Retinal pigment epithelial cell (primary cell): Measurements from ENCODE around the genes RPS6KA5 and SLC24A4.

DNA sequence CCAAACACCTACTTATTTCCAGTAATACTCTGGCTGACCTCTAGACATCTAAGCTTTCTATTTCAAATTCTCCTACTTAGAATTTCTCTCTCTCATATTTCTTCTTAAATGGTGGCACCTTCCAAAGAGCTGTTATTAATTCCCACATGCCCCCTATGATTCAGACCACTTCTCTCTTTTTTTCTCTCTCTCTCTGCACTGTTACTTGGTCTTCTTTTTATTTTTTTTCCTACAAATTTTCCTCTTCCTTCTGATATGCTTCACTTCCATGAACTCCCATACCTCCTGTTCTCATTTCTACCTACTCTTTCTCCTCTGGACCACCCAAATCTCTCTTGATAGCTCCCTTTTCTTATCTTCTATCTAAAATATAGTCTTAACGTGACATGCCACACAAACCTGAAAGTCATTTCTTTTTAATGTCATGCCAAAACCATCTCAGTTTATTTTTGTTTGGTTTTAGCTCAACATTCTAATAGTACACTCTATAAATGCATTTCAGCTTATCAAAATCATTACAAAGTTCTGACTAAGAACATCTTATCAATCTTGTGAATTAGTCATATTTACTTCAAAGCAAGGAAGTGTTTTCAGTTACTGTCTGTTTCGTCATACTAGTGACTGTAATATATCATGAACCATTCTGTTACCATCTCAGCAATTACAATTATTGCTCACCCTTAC lies 90.6 kb downstream of the RPS6KA5 start:
- RRBS = no CpG with 5 or more reads among the region's 2 CpGs

GRCh38 chr14:91009094-91009489 lies 51.3 kb downstream of the RPS6KA5 start:
- RRBS = no CpG with 5 or more reads among the region's 2 CpGs

GRCh38 chr14:91059918-91060784 lies at the start of gene RPS6KA5:
Gene RPS6KA5, minus strand, starts transcription at chr14:91060641.
- RRBS = under 1% methylated on average over 6 of the region's 112 CpGs

DNA sequence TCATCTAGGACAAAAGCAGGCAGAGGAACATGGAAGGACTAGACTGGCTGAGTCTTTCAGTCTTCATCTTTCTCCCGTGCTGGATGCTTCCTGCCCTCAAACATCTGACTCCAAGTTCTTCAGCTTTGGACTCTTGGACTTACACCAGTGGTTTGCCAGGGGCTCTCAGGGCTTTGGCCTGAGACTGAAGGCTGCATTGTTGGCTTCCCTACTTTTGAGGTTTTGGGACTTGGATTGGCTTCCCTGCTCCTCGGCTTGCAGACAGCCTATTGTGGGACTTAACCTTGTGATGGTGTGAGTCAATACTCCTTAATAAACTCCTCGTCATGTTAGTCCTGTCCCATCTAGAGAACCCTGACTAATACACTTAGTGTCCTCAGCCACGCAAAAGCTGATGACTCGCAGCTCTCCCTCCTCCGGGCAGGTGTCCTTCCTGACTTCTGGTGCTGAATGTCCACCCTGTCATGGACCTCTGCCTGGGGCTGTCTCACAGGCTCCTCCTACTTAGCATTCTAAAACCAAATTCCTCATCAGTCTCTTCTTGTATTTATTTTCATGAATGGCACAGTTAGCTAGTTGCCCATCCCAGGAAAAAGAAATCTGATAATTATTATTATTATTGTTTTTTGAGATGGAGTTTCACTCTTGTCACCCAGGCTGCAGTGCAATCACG lies 6.1 kb downstream of the DGLUCY start:
- RRBS = no CpG with 5 or more reads among the region's 7 CpGs

GRCh38 chr14:91144676-91145212 lies 30.9 kb downstream of the DGLUCY start:
- RRBS = no CpG with 5 or more reads among the region's 5 CpGs

DNA sequence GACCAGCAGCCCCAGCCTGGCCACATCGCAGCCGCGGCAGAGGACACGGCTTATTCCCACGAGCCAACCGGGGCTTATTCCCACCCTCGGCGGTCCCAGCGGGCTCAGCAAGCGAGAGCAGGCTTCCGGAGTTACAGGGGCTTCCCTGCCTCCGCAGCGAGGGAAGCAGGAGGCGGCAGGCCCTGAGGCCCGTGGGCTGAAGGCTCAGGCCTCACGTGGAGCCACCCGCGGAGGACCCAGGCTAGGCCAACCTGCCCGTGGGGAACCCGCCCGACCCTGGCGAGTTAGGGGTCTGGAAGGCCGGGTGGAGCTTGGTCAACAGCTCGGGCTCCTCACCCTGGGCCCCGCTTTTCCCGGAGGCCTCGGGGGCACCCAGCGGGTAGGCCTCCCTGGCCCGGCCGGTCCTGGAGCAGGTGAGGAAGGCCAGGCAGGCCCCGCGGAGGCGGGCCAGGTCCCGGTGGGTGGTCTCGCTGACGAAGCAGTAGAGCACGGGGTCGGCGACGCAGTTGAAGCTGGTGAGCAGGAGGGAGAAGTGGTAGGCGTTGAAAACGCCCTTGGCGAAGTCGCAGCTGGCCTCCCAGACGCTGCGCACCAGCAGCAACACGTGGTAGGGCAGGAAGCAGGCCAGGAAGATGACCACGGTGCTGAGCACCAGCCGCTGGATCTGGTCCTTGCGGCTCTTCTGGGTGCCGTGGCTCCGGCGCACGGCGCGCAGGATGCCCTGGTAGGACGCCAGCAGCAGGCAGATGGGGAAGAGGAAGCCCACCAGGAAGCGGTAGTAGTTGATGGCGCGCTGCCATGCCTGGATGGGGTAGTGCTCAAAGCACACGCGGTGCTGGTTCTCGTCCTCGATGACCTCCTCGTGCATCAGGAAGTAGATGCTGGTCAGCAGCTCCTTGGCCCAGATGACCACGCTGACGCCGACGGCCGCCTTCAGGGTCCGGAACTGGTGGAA lies 10.5 kb downstream of the GPR68 start:
- RRBS = 92% methylated on average over 17 of the region's 71 CpGs

GRCh38 chr14:91241202-91242310 lies 2.9 kb downstream of the GPR68 start:
- RRBS = no CpG with 5 or more reads among the region's 14 CpGs

- RRBS = no CpG with 5 or more reads among the region's 27 CpGs
Measured at GRCh38 chr14:91323575-91324616, 79.4 kb upstream of the GPR68 start.

DNA sequence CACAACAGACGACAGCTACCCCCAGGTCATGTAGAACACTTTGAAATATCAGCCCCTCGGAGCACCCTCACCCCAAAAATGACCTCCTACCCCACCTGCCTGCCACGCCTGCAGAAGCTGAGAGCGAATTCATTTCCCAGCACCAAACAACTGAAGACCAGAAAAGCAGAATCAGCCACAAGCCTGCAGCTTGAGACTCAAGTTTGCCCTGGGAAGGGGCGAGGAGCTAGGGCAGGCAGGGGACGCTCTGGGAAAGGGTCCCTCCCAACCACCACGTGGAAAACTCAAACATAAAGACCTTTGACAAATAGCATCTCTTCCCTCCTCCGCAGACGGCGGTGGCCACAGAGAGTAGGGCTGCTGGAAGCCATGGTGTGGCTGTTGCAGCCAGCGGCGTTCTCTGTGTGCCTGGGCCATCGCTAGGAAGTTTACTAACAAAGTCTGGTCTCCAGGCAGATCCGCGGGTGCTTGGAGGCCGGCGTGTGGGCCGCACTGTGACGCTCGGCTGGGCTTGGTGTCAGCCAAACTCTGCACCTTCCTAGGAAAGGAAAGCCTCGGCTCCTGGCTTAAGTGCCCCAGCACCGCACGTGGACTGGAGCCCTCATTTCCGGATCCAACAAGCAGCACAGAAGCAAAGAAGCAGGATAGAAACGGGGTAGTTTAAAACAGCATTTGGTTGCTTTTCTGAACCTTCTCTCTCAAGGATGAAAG lies 65.6 kb downstream of the CCDC88C start:
- RRBS = no CpG with 5 or more reads among the region's 25 CpGs

DNA sequence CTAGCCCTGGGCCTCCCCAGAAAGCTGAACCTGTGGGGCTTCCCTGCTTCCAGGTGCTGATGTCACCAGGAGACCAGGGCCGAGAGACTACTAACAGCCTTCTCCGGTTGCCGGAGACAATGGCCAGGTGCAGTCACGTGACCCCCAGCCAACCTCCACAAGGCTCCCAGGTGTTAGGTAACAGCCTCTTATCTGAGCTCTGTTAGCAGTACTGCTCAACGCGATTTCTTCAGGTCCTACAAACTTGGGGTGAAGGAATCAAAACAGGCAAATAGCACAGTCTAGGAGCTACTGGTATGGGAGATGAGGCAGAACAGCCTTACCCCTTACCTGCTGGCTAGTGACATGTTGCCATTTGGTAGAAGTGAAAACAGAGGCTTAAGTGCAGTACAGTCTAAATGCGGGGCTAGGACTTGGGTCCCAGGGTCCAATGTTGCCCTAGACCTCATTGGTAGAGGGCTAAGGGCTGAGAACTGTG lies 3.9 kb downstream of the CCDC88C start:
- RRBS = no CpG with 5 or more reads among the region's 7 CpGs

GRCh38 chr14:91464334-91465597 lies 45.3 kb downstream of the PPP4R3A start:
- RRBS = no CpG with 5 or more reads among the region's 9 CpGs

GRCh38 chr14:91482342-91482823 lies 27.7 kb downstream of the PPP4R3A start:
- RRBS = no CpG with 5 or more reads among the region's 1 CpG

DNA sequence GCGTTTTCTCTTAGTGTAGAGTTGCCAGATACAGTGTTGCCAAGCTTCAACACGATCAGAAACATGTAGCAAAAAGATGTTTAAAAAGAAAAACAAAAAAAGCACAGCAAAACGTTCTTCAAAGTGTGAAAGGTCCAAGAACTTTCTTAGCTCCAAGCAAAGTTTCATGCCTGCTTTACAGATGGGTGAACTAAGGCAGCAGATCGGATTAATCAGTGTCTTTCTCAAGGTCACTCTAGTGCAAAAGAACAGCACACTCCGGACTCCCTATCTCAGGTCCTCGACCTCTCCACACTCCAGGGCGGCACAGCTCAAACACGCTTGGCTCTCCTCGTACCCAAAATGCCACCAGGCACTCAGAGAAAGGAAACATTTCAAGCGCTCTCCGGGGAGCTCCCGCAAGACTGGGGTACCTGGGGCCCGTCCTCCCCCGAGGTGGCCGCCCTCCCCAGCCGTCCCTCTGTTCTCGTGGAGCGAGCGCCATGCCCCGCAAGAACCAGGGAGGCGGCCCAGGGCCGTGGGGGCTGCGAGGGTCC lies 1.1 kb downstream of the PPP4R3A start:
- RRBS = no CpG with 5 or more reads among the region's 23 CpGs

DNA sequence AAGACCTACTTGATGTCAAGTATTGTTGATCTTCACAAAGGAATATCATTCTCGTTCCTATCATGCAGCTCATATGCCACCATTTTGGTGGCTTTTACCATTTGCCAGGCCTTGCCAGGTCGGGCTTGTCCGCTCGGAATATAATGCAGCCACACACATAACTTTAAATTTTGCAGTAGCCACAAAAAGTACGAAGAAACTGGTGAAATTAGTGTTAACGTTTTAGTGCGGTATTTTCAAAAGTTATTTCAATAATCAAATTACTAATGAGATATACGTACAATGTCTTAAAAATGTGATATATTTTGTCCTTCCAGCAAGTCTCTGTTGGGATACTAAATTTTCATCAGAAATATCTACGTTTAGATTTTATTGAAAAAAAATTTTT lies 1.1 kb upstream of the PPP4R3A start:
- RRBS = no CpG with 5 or more reads among the region's 9 CpGs

DNA sequence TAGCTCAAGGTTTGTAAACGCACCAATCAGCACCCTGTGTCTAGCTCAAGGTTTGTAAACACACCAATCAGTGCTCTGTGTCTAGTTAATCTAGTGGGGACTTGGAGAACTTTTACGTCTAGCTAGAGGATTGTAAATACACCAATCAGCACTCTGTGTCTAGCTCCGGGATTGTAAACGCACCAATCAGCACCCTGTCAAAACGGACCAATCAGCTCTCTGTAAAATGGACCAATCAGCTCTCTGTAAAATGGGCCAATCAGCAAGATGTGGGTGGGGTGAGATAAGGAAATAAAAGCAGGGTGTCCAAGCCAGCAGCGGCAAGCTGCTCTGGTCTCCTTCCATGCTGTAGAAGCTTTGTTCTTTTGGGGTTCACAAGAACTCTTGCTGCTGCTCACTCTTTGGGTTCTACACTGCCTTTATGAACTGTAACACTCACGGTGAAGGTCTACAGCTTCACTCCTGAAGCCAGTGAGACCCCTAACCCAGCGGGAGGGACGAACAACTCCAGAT lies 68.6 kb upstream of the PPP4R3A start:
- RRBS = no CpG with 5 or more reads among the region's 9 CpGs

DNA sequence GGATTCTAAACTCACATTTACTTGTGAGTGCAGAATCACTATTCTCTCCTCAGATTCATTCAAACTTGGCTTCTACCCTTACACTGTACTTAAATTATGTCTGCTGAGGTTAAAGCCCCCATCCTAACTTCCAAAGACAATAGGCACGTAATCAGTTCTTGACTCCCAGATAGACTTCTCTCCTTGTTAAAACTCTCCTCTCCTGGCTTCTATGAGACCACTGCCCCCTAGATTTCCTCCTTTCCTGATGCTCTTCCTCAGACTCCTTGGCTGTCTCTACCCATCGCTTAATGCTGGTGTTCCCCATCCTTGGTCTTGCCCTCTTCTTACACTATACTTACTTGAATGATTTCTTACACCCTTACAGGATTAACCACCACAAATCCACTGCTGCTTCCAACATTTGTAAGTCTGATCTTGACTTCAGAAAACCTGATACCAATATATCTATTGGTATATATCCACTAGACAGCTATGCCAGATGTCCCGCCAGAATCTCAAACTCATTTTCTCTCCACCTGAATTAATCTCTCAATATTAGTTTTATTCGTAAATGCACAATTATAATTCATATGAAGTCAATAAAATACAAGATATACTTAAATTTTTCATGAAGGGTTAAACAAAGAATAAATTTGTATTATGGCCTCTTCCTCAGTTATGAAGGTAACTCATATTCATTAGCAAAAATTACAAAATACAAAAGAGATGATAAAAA lies 32.6 kb downstream of the TC2N start:
- RRBS = no CpG with 5 or more reads among the region's 4 CpGs

DNA sequence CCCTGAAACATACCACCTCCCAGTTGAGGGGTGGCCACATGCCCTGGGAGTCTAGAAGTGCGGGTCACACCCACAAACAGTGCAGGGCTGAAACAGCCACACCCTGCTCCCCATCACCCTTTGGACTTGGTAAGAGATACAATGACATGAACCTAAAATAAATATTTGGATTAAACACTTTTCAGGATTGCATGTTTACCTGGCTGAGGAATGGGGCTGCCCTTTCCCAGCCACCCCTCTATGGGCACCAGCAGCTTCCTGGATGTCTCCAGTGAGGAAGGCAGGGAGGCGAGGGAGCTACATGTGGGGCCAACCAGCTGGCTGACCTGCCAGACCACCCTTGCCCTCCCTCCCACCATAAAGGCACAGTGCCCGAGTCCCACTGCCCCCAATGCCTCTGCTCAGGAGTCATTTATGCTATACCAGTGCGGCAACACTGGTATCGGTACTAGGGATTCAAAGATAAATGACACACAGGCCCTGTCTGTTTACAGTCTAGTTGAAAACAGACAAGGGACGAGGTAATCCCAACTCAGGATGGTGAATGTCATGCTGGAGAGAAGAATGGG lies 39.2 kb upstream of the TC2N start:
- RRBS = no CpG with 5 or more reads among the region's 6 CpGs

DNA sequence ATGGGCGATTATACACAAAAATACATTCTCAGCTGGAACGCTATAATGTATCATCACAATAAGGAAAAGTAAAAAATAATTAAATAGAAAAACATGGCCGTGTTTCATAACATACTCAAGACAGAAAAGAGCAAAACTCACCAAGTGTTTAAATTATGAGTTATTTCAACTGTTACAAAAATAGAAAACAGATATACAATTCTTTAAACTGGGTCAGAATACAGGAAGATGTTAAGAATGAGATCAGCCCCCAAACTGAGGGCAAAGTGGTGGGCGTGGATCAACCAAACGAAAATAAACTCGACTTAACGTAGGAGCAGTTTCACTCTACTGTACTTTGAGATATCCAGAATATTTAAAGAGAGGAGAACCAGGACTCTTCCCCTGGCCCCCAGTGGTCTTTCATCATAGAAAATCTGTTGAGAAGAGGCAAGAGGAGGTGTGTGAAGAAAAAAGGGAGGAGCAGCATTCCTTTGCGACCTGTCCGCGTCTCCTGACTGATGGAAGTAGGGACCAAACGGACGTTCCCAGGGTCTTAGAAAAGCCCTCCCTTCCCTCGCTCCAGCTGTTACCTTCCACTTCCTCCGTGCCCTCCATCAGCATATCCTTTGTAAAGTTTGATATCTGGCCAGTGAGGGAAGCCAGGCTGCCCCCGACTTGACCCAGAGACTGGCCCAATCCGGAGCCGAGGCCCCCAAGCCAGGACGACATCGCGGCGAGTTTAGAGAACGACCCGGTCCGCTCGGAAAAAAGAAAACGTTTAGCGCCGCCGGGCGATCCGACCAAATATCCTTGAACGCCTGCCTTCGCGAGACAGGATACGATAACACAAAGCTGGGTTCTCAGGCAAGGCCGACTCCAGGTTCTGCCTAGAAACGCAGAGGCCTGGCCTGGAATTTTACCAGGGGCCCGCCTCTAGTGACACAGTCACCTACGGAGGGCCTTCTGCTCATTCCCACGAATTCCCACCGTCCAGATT lies 595 bp downstream of the TRIP11 start:
- RRBS = under 1% methylated on average over 8 of the region's 41 CpGs

DNA sequence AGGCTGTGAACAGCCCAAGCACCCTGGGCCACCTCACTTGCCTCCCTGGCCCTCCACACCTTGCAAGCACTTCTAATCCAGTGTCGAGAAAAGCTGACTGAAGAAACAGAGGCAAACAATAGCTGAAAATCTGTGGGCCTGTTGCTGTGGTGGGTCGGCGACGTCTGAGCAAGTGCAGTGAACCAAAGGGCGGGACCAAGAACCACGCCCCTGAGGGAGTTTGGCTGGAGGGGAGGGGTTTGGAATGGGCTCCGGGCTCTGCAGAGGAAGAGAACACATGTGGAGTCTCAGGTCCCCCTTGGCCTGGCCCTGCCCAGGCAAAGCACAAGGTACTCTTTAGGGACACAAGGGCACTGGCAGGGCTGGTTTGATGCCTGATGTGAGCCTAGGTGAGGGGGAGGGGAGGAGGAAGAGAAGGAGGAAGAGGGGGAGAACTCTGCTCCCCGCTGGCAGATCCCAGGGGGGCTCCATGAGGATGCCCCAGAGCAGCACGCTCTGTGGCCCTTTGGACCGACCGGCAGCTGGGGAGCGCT lies 85.3 kb downstream of the CPSF2 start:
- RRBS = 38% methylated on average over 1 of the region's 12 CpGs

GRCh38 chr14:92322824-92323908 lies at the start of gene SLC24A4:
Gene SLC24A4, plus strand, starts transcription at chr14:92323165.
- RRBS = under 1% methylated on average over 50 of the region's 122 CpGs